Mammary microvascular endothelial cell (primary cell): ENCODE results near the genes PNPLA4 and PRPS2.

DNA sequence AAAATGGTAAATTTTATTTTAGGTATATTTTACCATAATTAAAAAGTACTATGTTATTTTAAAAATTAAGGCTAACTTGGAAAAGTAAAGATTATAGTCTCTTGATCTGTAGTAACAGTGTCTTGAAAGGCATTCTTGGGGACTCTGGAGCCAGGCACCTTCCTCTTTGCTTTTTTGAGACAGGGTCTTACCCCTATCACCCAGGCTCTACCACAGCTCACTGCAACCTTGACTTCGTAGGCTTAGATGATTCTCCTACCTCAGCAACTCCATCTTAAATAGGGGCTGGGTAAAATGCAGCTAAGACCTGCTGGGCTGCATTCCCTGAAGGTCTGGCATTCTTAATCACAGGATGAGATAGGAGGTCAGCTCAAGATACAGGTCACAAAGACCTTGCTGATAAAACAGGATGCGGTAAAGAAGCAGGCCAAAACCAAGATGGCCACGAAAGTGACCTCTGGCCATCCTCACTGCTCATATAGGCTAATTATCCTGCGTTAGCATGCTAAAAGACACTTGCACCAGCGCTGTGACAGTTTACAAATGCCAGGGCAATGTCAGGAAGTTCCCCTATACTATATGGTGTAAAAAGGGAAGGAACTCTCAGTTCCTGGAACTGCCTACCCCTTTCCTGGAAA is 770.8 kb upstream of the PRKX start:
- RAMPAGE, long total RNA, result no peak

GRCh38 chrX:6227644-6227947 is 1.1 kb downstream of the NLGN4X start:
- RAMPAGE, long total RNA, result no peak

DNA sequence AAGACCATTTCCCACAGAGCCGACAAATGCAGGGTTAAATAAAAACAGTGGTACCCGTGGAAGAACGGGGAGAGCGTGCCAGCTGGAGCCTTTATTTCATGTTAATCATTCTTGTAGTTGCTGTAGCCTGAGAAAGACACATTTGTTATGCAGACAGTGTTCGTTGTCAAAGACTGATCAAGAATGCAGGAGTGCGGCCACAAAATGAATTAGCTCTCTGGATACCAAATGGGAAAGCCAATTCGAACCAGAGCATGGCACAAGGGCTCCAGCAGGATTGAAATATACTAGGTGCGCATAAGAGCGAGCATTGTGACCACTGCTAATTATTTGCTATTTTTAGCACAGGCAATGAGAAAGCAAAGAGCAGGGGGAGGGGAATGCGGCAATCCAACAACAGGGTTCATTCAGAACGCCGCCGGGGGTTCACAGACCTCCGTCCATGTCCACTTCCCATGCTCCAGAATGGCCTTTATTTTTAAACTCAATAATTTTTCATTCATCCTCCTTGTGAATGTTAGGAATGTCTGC is 243.9 kb upstream of the VCX3A start:
- RAMPAGE, long total RNA, result no peak

- RAMPAGE, long total RNA, result no peak
Observed at GRCh38 chrX:7159858-7160061, 11.8 kb upstream of the PUDP start.

- RAMPAGE, long total RNA, result no peak
Observed at GRCh38 chrX:7926740-7928101, at the start of gene PNPLA4. Gene PNPLA4 (minus strand): TSS chrX:7927413.

GRCh38 chrX:8465214-8465732 is 643 bp downstream of the VCX3B start:
- RAMPAGE, long total RNA, result no peak

GRCh38 chrX:9278618-9279539 is 186.0 kb upstream of the TBL1X start:
- RAMPAGE, long total RNA, result no peak

GRCh38 chrX:9538555-9539018 is 73.7 kb downstream of the TBL1X start:
- RAMPAGE, long total RNA, result no peak

DNA sequence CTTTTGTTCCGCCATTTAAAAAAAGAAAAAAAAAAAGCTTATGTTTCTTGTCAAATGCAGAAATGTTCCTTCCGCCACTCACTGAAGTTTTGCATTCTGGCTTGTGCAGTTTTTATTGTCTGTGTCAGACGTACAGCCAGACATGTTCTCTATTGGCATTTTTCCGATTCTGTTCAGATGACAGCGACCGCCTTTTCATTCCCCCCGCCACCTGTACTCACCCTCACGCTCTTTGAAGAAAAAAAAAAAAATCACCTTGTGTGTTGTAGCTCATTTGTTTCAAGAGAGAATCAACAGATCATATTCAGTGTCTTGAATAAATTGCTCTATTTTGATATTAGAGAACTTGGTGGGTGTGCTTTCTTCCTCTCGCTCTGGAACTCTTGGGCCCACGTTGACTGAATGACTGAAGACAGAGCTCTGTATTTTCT is 46.2 kb downstream of the GPR143 start:
- RAMPAGE, long total RNA, result no peak

DNA sequence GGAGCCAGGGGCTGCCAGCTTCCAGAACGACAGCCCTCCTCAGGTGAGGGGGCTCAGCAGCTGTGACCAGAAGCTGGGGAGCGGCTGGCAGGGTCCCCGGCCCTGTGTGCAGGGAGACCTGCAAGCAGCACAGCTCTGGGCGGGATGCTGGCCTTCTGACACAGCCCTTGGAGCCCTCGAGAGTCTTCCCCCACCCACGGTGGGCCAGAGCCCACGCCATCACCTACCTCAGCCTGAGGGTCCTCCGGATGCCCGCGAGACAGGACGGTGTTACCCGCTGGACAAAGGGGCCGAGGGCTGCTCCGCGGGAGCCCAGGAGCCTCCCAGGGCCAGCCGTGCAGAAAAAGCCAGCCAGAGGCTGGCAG is 71.9 kb upstream of the CLDN34 start:
- RAMPAGE, long total RNA, result no peak

GRCh38 chrX:10109668-10110203 is 47.0 kb upstream of the CLCN4 start:
- RAMPAGE, long total RNA, result no peak

DNA sequence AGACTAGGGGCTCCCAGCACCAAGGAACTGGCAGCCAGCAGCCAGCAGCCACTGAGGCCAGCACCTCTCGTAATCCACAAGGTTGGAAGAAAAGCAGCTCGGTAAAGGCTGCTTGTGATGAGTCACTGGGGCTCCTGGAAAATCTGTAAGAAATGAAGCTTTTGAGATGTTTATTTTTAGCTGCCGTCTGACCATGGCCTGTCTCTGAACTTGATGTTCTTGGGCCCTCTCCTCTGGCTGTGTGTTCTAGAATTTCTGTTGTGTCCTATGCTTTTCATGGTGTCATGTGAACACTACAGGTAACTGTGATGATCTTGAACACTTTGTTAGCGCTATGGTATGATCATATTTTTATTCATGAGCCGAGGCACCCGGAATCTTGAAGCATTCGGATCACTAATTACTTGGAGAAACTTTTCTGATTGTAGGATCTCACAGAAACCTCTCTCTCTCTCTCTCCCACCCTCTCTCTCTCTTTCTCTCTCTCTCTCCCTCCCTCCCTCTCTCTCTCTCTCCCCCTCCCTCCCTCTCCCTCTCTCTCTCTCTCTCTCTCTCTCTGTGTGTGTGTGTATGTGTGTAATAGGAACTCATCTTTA is 18.7 kb downstream of the CLCN4 start:
- RAMPAGE, long total RNA, result no peak

- RAMPAGE, long total RNA, result no peak
Observed at GRCh38 chrX:10197476-10197763, 40.6 kb downstream of the CLCN4 start.

DNA sequence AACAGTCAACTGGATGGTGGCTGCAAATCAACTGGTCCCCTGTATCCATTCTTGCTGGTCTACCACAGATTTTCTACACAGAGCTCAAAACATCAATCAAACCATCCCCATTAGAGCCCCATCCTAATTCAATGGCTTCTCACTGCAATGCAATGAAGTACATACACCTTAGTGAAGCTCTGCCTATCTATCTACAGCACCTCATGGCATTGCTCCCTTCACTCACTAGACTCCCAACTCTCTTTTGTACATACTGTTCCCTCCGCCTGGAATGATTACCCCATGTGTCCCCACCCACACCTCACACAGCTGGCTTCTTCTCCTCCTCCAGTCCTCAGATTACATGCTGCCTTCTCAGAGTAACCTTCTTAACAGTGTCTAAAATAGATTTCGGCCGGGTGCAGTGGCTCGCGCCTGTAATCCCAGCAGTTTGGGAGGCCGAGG is 46.9 kb downstream of the AMELX start:
- RAMPAGE, long total RNA, result no peak

GRCh38 chrX:12719596-12719933 is 71.6 kb upstream of the PRPS2 start:
- RAMPAGE, long total RNA, result no peak

GRCh38 chrX:12772446-12772949 is 18.7 kb upstream of the PRPS2 start:
- RAMPAGE, long total RNA, result no peak

- RAMPAGE, long total RNA, result start-site peak on the plus strand at chrX:12791385-12791420, 677 and 237 reads in 2 replicates
Observed at GRCh38 chrX:12790814-12791616, at the start of gene PRPS2. Gene PRPS2 (plus strand): TSS chrX:12791412.

- RAMPAGE, long total RNA, result no peak
Observed at GRCh38 chrX:12971324-12972235, 3.3 kb upstream of the TMSB4X start.

DNA sequence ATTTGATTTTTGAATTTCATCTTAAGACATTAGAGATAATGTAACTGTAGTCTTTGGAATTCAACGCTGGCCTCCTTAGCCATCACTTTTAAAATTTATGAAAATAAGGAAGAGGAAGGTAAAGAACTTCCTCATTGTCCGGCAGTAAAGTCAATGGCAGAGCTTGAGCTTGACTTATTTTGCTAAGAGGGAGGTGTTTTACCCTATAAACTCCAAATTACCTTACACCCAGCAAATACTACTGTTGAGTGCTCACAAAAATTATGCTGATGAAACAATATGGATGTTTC is 733 bp upstream of the TMSB4X start:
- RAMPAGE, long total RNA, result no peak

- RAMPAGE, long total RNA, result no peak
Observed at GRCh38 chrX:12976852-12977189, 1.9 kb downstream of the TMSB4X start.